Measurements from ENCODE around the genes TRAF4, MYO18A and ANKRD13B.

CAGE:
- cytosol, long polyA minus RNA: no peak
- cytosol, long polyA plus RNA: no peak
- long polyA plus RNA: no peak
- nucleus, long polyA minus RNA: no peak
- nucleus, long polyA plus RNA: no peak
These were observed 5.3 kb downstream of the TMEM97 start for GRCh38 chr17:28324317-28324769.

GRCh38 chr17:28475090-28475872, 1.8 kb downstream of the SLC13A2 start:
CAGE:
- cytosol, long polyA minus RNA: no peak
- cytosol, long polyA plus RNA: no peak
- long polyA plus RNA: no peak
- nucleus, long polyA minus RNA: no peak
- nucleus, long polyA plus RNA: no peak

DNA sequence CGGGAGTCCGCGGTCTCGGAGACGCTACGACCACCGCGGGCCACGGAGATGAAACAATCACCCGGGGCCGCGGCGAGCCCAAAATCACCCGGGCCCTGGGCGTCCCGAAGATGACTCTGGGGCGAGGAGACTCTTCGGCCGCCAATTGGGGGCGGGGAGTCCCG, 384 bp downstream of the RAB34 start:
CAGE:
- cytosol, long polyA minus RNA: no peak
- cytosol, long polyA plus RNA: no peak
- long polyA plus RNA: no peak
- nucleus, long polyA minus RNA: no peak
- nucleus, long polyA plus RNA: no peak

CAGE:
- cytosol, long polyA minus RNA: start-site peak on the plus strand at chr17:28743993-28744032, 11 reads
- cytosol, long polyA plus RNA: no peak
- long polyA plus RNA: start-site peak on the plus strand at chr17:28744002-28744035, 162 and 83 reads in 2 replicates
- nucleus, long polyA minus RNA: no peak
- nucleus, long polyA plus RNA: start-site peak on the plus strand at chr17:28744021-28744028, 34 and 37 reads in 2 replicates
These were observed at the start of gene TRAF4 for GRCh38 chr17:28743955-28744745. Gene TRAF4 (plus strand): TSS chr17:28744011.

GRCh38 chr17:28748702-28749824, 5.3 kb downstream of the TRAF4 start:
CAGE:
- cytosol, long polyA minus RNA: no peak
- cytosol, long polyA plus RNA: no peak
- long polyA plus RNA: no peak
- nucleus, long polyA minus RNA: no peak
- nucleus, long polyA plus RNA: no peak

DNA sequence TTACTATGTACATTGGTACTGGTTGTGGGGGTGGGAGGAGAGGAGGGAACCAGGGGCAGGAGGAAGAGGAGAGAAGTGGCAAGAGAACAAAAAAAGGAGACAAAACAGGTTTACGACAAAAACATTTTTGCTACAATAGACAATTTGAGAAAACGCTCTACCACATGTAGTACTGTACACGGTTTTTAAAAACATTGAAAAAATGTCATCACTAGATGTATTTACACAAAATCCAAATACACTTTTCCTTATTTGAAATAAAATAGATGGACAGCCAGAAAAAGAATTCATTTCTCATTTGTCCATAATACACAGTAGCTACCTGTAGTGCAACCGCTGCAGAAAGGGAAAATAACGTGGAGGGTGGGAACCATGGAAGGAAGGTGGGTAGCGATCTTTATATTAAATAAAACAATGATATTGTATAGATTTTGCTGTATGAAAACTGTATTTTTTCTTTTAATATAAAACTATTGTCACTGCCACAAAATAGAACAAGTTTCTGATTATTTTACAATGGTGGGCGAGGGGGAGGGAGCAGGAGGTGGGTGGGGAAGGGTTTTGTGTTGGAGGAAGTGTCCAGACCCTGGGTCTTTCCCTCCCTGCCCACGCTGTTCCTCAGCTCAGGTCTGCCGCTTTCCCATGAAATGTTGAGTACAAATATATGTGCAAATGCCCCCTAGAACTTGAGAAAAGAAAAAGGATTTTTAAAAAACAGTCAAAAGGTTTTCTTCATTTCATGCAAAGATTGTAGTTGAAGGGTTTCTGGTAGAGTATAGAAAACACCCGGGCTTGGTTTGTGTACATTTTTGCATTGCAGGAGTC, 2.6 kb upstream of the DHRS13 start:
CAGE:
- cytosol, long polyA minus RNA: no peak
- cytosol, long polyA plus RNA: no peak
- long polyA plus RNA: no peak
- nucleus, long polyA minus RNA: no peak
- nucleus, long polyA plus RNA: no peak

GRCh38 chr17:28918083-28918825, 15.4 kb upstream of the DHRS13 start:
CAGE:
- cytosol, long polyA minus RNA: no peak
- cytosol, long polyA plus RNA: no peak
- long polyA plus RNA: no peak
- nucleus, long polyA minus RNA: no peak
- nucleus, long polyA plus RNA: no peak

DNA sequence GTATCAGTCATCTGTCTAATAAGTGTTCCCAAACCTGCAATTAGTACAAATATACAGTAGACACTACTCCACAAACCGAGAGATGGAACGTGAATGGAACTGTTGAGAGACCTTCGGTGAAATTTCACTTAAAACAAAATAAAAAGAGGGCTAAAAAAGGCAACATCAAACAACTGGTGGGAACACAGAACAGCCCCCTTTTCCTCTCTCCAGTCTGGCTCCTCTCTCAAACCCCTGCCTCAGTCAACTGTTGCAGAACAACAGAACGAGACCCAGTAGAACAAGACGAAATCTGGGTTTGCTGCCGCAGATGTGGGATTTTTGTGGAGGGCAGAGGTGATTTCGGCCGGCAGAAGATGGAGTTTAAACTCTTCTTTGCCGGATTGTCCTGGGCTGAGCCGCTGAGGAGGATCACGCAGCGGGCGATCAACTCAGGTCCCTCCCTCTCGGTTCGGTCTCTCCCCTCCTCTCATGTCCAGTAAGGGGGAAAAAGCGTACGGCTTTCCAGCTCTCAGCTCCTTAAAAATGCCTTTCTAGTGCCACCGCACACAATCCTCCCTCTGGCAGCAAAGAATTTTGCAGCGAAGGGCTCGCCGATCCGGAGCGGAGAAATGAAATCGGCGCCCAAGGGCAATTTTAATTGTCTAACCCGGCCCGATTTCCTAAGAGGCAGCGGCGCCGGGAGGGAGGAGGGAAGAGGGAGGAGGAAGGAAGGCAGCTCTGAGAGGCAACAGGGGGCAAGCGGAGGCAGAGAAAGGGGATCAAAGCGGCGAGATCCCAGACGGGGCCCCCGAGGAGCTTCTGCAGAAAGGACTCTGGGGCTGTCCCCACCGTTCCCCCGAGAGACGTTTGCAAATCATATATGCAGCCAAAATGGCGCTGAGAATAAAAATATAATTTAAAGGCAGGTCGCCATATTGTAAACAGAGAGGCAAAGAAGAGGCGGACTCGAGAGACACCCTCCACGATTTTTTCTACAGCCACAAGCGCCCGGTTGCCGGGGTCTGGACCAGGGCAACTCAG, 2.4 kb downstream of the PHF12 start:
CAGE:
- cytosol, long polyA minus RNA: no peak
- cytosol, long polyA plus RNA: no peak
- long polyA plus RNA: no peak
- nucleus, long polyA minus RNA: no peak
- nucleus, long polyA plus RNA: no peak

DNA sequence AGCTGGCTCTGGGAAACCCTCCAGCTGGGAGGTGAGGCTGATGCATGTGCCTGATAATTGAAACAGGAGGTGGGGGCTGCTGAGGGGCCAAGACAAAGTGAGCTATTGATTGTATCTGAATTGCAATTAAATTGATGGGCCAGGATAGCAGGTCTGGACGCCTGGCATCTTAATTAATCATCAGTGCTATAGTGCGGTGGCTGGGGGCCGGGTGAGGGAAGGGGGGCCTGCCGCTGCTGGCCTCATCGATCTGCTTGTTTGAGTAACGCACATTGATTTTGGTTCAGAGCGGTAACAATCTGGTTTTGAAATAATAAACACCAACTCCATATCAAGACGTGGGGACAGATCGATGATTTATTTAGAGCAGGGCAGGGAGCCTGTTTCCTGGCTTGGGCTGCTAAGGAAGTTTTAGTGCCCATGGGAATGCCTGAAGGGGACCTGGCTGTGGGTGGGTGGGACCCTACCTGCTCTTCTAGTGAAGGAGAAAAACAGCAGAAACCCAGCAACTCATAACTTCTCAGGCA, 65.7 kb downstream of the PIPOX start:
CAGE:
- cytosol, long polyA minus RNA: no peak
- cytosol, long polyA plus RNA: no peak
- long polyA plus RNA: no peak
- nucleus, long polyA minus RNA: no peak
- nucleus, long polyA plus RNA: no peak

GRCh38 chr17:29149499-29150274, 30.5 kb downstream of the MYO18A start:
CAGE:
- cytosol, long polyA minus RNA: no peak
- cytosol, long polyA plus RNA: no peak
- long polyA plus RNA: no peak
- nucleus, long polyA minus RNA: no peak
- nucleus, long polyA plus RNA: no peak

GRCh38 chr17:29151281-29151873, 28.8 kb downstream of the MYO18A start:
CAGE:
- cytosol, long polyA minus RNA: no peak
- cytosol, long polyA plus RNA: no peak
- long polyA plus RNA: no peak
- nucleus, long polyA minus RNA: no peak
- nucleus, long polyA plus RNA: no peak

GRCh38 chr17:29158529-29159085, 21.6 kb downstream of the MYO18A start:
CAGE:
- cytosol, long polyA minus RNA: no peak
- cytosol, long polyA plus RNA: no peak
- long polyA plus RNA: no peak
- nucleus, long polyA minus RNA: no peak
- nucleus, long polyA plus RNA: no peak

DNA sequence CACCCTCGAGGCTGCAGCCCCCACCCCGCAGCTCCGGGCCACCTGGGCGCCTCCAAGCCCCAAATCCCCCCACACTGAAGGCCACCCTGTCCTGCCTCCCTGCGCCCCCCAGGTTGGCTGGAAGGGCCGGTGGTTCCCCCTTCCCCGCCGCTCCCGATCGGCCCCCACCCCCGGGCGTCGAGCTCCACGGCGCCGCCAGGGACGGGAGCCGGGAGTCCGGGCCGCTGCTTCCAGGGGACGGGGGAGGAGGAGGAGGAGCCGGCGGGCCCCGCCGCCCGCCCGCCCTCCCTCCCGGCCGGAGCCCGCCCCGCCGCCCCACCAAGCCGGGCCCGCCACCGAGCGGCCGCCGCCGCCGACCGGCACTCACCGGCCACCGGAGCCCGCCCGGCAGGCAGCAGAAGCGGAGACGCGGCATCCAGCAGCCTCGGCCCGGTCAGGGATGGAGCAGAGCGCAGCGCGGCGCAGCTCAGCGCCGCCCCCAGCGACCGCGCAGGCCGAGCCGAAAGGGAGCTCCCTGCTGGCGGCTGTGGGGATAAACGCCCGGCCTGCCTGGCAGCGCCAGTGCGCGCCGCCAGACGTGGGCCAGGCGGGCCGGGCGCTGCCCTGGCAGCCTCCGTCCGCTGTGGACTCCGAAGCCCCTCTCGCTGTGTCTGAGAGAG, at the start of gene MYO18A:
Gene MYO18A, minus strand, starts transcription at position 453 of the 659 bp plus-strand sequence.
CAGE:
- cytosol, long polyA minus RNA: no peak
- cytosol, long polyA plus RNA: no peak
- long polyA plus RNA: start-site peak on the minus strand centred at position 464 of the sequence, 52 bp wide, 186 and 75 reads in 2 replicates
- nucleus, long polyA minus RNA: start-site peak on the minus strand centred at position 446 of the sequence, 16 bp wide, 36 reads
- nucleus, long polyA plus RNA: no peak

DNA sequence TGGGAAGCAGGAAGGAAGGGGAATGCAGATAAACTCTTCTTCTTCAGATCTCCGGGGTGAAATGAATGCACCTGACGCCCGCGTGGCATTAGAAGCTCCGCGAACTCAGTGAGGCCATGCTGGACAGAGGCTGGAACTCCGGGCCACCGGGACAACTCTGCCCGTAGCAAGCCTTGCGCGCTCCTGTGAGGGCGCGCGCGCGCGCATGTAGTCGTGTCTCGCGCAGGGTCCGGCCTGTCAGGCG, 198 bp upstream of the TAOK1 start:
CAGE:
- cytosol, long polyA minus RNA: no peak
- cytosol, long polyA plus RNA: no peak
- long polyA plus RNA: no peak
- nucleus, long polyA minus RNA: no peak
- nucleus, long polyA plus RNA: no peak

GRCh38 chr17:29429817-29430683, 39.9 kb downstream of the TAOK1 start:
CAGE:
- cytosol, long polyA minus RNA: no peak
- cytosol, long polyA plus RNA: no peak
- long polyA plus RNA: no peak
- nucleus, long polyA minus RNA: no peak
- nucleus, long polyA plus RNA: no peak

CAGE:
- cytosol, long polyA minus RNA: no peak
- cytosol, long polyA plus RNA: no peak
- long polyA plus RNA: no peak
- nucleus, long polyA minus RNA: no peak
- nucleus, long polyA plus RNA: no peak
These were observed 1.0 kb downstream of the GIT1 start for GRCh38 chr17:29588103-29589126.

DNA sequence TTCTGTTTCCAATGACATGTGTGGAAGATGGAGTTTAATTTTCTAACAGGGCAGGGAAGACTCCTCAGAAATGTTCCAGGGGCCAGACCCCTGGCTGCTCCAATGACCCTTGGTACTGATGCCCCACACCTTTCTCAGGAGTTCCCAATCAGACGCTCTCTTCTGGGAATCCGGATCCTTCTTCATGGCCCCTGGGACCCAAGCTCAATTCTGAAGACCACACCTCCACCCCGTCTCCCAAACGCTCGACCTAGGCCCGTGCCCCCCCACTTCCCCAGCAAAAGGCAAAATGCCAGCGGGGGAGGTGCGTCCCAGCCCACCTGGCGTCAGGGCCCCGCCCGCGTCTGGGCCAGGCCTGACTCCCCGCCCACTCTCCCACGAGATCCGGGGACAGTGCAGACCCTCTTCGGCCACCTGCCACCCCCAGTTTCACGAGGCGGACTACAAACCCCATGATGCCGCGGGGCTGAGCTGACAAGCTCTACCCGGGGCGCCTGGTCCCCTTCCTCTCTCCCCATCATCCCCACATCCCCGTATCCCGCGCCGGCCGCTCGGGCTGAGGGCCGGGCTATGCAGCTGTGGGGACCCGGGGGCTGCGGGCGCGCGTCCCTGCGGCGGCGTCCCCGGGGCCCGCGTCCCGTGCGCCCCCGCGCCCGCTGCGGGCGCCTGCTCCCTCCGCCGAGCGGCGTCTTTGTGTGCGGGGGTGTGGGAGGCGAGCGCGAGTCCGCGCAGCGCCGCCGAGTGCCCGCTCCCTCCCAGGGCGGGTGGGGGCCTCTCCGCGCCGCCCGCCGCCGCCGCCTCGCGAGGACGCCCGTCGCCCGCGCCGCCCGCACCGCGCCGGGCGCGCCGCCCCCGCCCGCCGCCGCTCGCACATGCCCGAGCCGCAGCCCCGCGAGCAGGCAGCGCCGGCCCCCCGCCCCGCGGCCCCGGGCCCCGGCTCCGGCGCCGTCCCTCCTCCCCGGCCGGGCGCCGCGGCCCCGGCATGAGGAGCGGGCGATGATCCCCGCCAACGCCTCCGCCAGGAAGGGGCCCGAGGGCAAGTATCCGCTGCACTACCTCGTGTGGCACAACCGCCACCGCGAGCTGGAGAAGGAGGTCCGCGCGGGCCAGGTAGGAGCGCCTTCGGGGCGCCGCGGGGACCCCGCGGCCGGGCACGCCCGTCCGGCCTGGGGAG, at the start of gene ANKRD13B:
Gene ANKRD13B, plus strand, starts transcription at position 507 of the 1,174 bp plus-strand sequence.
CAGE:
- cytosol, long polyA minus RNA: start-site peak on the plus strand centred at position 511 of the sequence, 8 bp wide, 5 reads
- cytosol, long polyA plus RNA: no peak
- long polyA plus RNA: no peak
- nucleus, long polyA minus RNA: no peak
- nucleus, long polyA plus RNA: start-site peak on the plus strand centred at position 727 of the sequence, 714 bp wide, 30 and 33 reads in 2 replicates

CAGE:
- cytosol, long polyA minus RNA: start-site peak on the minus strand at chr17:29630571-29630641, 8 reads
- cytosol, long polyA plus RNA: no peak
- long polyA plus RNA: no peak
- nucleus, long polyA minus RNA: no peak
- nucleus, long polyA plus RNA: no peak
These were observed 7.4 kb upstream of the CORO6 start for GRCh38 chr17:29629849-29630807.

GRCh38 chr17:29664843-29665885, 42.5 kb upstream of the CORO6 start:
CAGE:
- cytosol, long polyA minus RNA: no peak
- cytosol, long polyA plus RNA: no peak
- long polyA plus RNA: no peak
- nucleus, long polyA minus RNA: no peak
- nucleus, long polyA plus RNA: no peak

DNA sequence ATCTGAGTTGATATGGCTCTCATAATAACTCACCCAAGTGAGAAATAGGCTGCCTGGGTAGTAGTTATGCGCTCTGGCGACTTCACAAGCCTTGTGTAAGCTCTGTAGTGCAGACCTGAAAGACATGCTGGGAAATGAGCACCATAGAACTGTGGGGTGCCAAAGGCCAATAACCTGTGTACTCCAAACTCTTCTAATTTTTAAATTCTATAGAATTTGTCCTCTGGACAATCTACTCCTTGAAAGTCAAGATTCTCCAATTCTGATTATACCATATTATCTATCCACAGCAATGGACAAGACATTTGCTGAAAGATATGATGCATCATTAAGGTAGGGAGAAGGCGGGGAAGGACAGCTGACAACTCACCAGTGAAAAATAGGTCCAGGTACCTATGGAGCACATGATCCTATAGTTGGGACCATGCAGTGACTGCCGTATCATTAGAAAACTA, 49.3 kb upstream of the CORO6 start:
CAGE:
- cytosol, long polyA minus RNA: no peak
- cytosol, long polyA plus RNA: no peak
- long polyA plus RNA: no peak
- nucleus, long polyA minus RNA: no peak
- nucleus, long polyA plus RNA: no peak